PFSK-1 (cell line): ENCODE data around the genes TKTL2 and TMA16.

- RRBS = no CpG with 5 or more reads among the region's 3 CpGs
Observed at GRCh38 chr4:158810612-158811140, 41.9 kb downstream of the FNIP2 start.

DNA sequence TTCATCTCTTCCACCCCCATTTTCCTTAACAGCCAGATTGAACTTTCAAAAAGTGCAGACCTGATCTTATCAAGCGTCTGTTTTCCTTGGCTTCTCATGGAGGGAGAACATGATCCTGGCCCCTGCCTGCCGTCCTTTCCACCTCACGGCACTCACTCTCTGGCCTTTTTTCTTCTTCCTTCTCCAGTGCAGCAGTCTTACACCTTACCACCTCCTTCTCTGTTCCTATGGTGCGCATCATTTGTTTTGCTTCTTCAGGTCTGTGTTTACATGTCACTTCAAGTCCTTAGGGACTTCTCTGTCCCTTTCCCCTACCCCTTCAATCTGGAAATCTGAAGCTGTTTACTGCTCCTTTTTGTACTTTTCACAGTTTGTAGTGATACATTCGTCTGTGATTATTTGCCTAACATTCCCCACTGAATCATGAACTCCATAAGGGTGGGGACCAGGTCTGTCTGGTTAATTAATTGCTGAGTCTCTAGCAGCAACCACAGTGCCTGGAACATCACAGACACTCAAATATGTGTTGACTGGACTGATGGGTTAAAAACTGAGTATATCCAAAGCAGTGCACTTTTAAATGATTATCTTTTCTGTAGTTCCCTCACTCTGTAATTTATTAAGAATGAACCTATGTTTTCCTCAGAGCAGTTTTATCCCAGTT lies 55.9 kb downstream of the FNIP2 start:
- RRBS = no CpG with 5 or more reads among the region's 5 CpGs

DNA sequence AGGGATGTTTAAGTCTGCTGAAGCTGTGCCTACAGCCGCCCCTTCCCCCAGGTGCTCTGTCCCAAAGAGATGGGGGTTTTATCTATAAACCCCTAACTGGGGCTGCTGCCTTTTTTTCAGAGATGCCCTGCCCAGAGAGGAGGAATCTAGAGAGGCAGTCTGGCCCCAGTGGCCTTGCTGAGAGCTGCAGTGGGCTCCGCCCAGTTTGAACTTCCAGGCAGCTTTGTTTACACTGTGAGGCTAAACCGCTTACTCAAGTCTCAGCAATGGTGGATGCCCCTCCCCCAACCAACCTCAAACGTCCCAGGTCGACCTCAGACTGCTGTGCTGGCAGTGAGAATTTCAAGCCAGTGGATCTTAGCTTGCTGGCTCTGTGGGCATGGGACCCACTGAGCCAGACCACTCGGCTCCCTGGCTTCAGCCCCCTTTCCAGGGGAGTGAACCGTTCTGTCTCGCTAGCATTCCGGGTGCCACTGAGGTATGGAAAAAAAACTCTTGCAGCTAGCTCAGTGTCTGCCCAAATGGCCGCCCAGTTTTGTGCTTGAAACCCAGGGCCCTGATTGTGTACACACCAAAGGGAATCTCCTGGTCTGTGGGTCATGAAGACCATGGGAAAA lies 132.4 kb downstream of the C4orf45 start:
- RRBS = no CpG with 5 or more reads among the region's 10 CpGs

- RRBS = no CpG with 5 or more reads among the region's 1 CpG
Observed at GRCh38 chr4:158915702-158916138, 119.3 kb downstream of the C4orf45 start.

DNA sequence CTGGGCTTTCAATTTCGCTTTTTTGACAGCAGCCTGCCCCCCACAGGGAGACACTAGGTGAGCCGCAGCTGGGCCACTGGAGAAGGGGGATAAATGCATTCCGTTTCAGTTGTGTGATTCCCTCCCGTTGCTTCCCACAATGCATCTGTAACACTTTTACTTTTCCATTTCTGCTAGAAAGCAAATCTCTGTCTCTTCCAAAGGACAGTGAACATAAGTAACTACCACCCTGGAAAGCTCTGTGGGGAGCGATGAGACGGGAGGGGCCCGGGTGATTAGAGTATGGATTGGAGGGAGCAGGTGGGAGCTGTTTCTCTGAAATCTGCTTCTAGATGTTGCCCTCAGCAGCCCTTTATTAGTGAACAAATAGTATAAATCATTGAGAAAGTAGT lies 18.3 kb downstream of the C4orf45 start:
- RRBS = no CpG with 5 or more reads among the region's 7 CpGs

DNA sequence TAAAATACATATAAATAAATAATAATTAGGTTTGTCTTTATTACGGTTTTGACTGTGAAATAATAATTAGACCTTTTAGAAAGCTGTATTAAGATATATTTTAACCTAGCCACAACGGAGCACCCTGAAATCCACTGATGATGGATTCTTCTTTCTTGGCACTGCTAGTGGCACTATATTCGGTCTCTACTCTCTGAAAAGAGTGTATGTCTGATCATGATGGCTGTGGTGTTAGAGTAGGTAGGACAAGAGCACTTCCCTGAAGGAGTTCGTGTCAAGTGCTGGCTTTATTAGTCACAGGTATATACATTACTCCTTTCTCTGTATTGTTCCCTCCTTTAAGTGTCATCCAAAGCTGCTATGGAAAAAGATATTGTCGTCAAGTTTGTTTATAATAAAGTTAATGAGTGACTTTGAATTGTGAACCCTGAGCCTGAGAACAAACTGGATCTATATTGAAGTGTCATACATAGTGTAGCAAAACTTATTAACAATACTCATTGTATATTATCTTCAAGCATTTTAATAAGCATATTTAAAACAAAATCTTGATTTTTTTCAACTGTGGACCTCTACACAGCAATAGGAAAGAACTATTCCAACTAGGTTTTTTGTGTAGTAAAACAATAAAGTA lies 177.5 kb downstream of the RAPGEF2 start:
- RRBS = no CpG with 5 or more reads among the region's 5 CpGs

- RRBS = no CpG with 5 or more reads among the region's 2 CpGs
Observed at GRCh38 chr4:159289216-159289981, 186.5 kb downstream of the RAPGEF2 start.

GRCh38 chr4:159353568-159353841 lies 250.6 kb downstream of the RAPGEF2 start:
- RRBS = no CpG with 5 or more reads among the region's 7 CpGs

- RRBS = no CpG with 5 or more reads among the region's 8 CpGs
Observed at GRCh38 chr4:159358617-159359476, 256.0 kb downstream of the RAPGEF2 start.

DNA sequence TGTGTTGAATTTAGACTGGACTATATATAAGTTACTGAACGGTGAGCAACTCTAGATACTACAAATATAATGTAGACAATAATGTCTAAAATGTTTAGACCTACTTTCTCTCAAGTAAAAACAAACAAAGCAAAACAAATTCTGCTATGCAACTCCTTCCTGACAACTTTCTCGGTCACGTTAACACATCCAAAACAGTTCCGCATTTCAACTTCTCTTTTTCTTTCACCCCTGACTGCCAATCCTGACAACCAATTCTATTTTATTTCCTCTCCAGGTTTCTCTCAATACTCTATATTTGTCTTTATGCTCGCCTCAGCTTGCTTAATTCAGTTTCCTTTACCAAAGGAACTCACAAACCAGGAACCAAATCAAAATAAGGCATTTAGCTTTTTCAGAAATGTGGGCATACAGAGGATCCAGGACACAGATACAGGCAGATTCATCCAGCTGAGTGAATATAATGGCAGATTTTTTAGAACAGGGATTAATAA lies 513.0 kb downstream of the FSTL5 start:
- RRBS = no CpG with 5 or more reads among the region's 5 CpGs

DNA sequence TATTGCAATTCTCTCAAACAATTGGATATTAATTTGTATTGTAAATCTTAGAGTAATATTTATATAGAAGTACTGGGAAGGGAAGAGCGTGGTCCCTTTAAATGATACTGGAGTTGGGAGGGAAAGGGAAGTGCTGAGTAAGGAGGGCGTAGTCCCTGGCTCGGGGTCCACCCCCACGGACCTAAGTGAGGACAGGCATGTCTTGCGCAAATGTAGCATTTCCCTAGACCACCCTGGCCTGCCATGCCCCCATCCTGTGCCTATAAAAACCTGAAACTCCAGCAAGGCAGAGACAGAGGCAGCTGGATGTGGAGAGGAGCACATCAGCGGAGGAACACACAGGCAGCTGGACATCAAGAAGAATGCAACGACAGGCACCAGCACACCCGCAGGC lies 346.0 kb downstream of the FSTL5 start:
- RRBS = no CpG with 5 or more reads among the region's 8 CpGs

DNA sequence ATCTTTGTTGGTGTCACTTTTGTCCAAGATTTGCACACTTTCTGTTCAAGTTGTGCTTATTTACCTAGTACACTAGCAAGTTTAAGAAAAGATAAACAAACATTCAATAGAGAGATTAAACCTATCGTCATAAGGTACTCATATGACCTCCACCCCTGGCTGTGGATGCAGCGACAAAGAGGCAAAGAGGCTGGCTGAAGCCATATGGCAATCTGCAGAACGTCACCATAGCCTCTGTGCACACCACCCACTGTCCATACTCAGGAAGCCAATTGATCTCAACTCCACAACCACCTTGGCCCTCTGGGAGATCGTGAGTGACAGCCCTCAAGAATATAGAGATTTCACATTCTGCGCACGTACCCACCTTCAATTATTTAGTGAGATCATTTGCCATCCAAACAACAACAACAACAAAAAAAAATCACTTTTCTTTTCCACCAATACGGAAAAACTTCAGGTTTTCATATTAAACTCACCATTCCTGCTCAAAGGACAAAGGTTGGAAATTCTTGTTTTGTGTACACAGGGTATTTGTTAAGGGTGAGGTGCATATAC lies 242.9 kb upstream of the FSTL5 start:
- RRBS = no CpG with 5 or more reads among the region's 7 CpGs

GRCh38 chr4:163161805-163162942 lies 4.5 kb downstream of the NAF1 start:
- RRBS = no CpG with 5 or more reads among the region's 6 CpGs

DNA sequence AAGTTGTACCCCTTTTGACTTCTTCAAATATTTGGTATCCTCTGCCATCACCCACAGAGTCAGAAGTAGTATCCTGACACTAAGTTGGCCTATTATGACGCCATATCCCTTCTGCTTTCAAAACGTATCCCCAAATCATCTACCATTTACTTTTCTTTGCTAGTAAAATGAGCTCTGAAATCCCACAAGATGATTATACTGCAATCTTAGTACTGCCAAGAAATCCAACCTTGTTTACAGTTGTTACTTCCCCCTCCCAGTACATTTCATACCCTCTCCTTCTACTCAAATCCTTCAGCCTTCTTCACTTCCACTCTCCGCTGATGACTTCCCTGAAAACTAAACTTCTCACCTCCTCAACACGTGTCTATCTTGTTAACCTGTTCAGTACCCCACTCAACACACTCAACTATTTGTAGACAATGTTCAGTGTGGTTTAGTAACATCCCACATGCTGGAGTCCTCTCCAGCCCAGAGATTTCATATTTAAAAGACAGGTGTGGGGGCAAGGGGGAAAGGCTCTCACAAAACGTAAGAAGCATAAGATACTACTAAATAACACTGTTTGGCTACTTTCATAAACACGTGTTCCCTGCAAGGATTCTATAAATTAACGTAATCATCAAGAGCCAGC lies 1.3 kb downstream of the NAF1 start:
- RRBS = no CpG with 5 or more reads among the region's 7 CpGs

DNA sequence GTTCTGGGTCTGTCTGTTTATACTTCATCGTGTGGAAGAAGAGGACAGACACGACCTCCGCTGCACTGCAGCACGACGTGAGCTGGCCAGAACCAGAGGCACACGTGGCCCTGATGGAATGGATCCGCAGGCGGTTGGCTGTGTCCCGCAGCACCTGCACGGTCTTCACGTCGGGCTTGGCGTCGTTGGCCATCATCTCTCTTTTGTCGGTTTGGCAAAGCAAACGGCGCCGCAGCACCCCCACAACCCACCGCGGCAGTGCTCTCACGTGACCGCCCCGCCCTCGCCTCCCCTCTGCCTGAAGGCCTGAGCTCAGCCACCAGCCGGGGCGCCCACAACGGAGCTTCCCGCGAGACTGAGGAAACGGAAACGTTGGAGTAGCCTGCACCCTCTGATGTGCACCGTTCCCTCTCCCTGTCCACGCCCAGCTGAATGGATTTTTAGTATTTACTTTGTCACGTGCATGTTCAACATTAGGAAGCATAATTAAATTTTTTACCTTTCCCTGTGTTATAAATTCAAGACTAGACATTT lies at the start of gene TKTL2:
Gene TKTL2, minus strand, starts transcription at position 216 of the 534 bp plus-strand sequence.
- RRBS = no CpG with 5 or more reads among the region's 34 CpGs

- RRBS = 1% methylated on average over 21 of the region's 69 CpGs
Observed at GRCh38 chr4:163494343-163495510, at the start of gene TMA16. TSS of gene TMA16 (plus strand) at chr4:163494690.

- RRBS = no CpG with 5 or more reads among the region's 4 CpGs
Observed at GRCh38 chr4:163562456-163563215, 68.1 kb downstream of the TMA16 start.

DNA sequence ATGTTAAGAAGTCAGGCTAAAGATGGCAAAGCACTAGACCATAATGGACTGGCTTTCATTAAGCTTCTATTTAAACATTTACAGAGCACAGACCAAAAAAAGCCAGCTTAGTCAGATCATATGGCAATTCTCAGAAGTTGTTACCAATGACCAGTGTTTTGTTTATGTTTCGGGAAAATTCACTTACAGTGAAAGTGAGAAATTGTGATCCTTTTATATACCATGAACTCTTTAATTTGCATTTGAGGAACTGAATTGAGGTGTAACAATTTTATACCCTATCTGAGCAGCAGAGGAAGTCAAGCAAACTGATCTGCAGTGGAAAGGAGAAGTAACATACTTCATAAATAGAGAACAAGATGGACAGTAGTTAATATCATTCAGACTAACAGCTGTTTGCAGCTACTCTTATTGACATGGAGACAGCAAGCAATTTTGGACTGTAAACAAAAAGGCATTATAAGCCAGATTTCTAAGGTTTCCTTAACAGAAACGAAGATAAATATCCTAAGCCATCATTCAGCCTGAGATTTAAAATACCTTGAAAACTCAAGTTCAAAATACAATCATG lies 97.2 kb downstream of the TMA16 start:
- RRBS = no CpG with 5 or more reads among the region's 2 CpGs

DNA sequence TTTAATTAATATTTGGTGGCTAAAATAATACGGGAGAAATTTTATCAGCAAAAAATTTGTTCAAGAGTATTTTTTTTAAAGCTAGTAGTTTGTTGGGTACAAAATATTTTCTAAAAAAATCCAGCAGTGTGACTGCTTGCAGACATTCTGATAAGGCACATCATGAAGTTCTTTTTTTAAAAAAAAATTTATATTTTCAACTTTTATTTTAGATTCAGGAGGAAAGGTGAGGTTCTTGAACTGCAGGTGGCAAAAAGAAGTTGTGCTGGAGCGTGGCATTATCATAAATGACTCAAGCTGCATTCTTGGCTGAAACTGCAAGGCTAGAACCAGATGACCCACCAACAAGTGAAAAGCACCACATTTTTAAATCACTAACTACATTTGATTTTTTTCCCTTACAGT lies 172.5 kb downstream of the TMA16 start:
- RRBS = no CpG with 5 or more reads among the region's 2 CpGs

GRCh38 chr4:164461764-164462323 lies 78.0 kb upstream of the MARCHF1 start:
- RRBS = no CpG with 5 or more reads among the region's 2 CpGs